ENCODE measurements around the gene CCBE1.

- RAMPAGE, long total RNA = no peak
- RRBS = no CpG with 5 or more reads among the region's 5 CpGs
PRO-cap:
- standard = no peak
- CoPRO, capped RNA only, 2 experiments = no peak in any of the 2 experiments
- CoPRO, capped and uncapped RNA, 2 experiments = no peak in any of the 2 experiments
- CoPRO, uncapped RNA only, 2 experiments = no peak in any of the 2 experiments
CAGE:
- cytosol, long polyA plus RNA = no peak
- long polyA plus RNA = no peak
- nucleolus, long total RNA = no peak
- nucleus, long polyA plus RNA = no peak
Observed at GRCh38 chr18:58674287-58674877, 3.1 kb downstream of the MALT1 start.

DNA sequence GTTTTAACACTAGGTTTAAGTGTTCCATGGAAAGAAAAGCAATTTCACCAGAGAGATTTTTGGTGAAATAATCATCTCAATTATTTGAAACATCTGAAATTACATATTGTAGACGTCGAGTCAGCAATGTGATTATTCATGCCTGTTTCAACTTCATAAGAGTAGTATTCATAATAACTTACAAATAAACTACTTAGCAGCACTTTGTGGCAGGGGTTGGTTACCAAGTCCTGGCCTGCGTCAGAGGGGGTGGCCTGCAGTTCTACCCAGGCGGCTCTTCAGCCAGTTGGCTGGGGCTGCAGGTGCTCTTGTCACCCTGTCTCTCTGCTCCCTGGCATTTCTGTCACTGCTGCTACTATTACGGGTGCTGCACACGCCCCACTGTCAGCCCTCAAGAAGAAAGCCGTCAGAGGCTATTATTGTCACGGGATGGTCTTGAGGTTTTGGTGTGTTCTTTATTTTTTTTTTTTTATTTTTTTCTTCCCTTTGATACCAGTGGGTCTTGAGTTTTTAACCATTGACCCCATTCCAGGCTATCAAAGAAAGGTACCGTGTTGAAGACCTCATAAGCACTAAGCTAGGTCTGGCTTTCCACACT, 50.5 kb downstream of the MALT1 start:
- RAMPAGE, long total RNA = no peak
- RRBS = no CpG with 5 or more reads among the region's 9 CpGs
PRO-cap:
- standard = no peak
- CoPRO, capped RNA only, 2 experiments = no peak in any of the 2 experiments
- CoPRO, capped and uncapped RNA, 2 experiments = no peak in any of the 2 experiments
- CoPRO, uncapped RNA only, 2 experiments = no peak in any of the 2 experiments
CAGE:
- cytosol, long polyA plus RNA = no peak
- long polyA plus RNA = no peak
- nucleolus, long total RNA = no peak
- nucleus, long polyA plus RNA = no peak

DNA sequence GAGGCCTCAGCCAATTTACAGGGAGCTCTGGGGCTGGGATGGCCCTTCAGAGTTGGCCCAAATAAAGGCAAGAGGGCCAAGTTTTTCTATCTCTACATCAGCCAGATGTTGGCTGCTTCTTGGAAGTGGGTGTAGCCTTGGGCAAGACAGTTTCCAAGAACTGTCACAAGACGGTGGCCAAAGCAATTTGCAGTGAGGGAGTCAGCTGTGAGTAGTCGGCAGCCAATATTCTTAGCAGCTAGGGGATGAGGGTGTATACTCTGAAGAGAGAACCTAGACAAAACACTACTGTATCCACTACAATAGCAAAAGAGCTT, 5.6 kb upstream of the ZNF532 start:
- RAMPAGE, long total RNA = no peak
- RRBS = no CpG with 5 or more reads among the region's 2 CpGs
PRO-cap:
- standard = no peak
- CoPRO, capped RNA only, 2 experiments = no peak in any of the 2 experiments
- CoPRO, capped and uncapped RNA, 2 experiments = no peak in any of the 2 experiments
- CoPRO, uncapped RNA only, 2 experiments = no peak in any of the 2 experiments
CAGE:
- cytosol, long polyA plus RNA = no peak
- long polyA plus RNA = no peak
- nucleolus, long total RNA = no peak
- nucleus, long polyA plus RNA = no peak

- RAMPAGE, long total RNA = no peak
- RRBS = no CpG with 5 or more reads among the region's 12 CpGs
PRO-cap:
- standard = no peak
- CoPRO, capped RNA only, 2 experiments = no peak in any of the 2 experiments
- CoPRO, capped and uncapped RNA, 2 experiments = no peak in any of the 2 experiments
- CoPRO, uncapped RNA only, 2 experiments = no peak in any of the 2 experiments
CAGE:
- cytosol, long polyA plus RNA = no peak
- long polyA plus RNA = no peak
- nucleolus, long total RNA = no peak
- nucleus, long polyA plus RNA = no peak
Observed at GRCh38 chr18:58862067-58862769, 2.5 kb upstream of the ZNF532 start.

GRCh38 chr18:58864289-58864569, 448 bp upstream of the ZNF532 start:
- RAMPAGE, long total RNA = no peak
- RRBS = no CpG with 5 or more reads among the region's 7 CpGs
PRO-cap:
- standard = no peak
- CoPRO, capped RNA only, 2 experiments = no peak in any of the 2 experiments
- CoPRO, capped and uncapped RNA, 2 experiments = no peak in any of the 2 experiments
- CoPRO, uncapped RNA only, 2 experiments = no peak in any of the 2 experiments
CAGE:
- cytosol, long polyA plus RNA = no peak
- long polyA plus RNA = no peak
- nucleolus, long total RNA = no peak
- nucleus, long polyA plus RNA = no peak

DNA sequence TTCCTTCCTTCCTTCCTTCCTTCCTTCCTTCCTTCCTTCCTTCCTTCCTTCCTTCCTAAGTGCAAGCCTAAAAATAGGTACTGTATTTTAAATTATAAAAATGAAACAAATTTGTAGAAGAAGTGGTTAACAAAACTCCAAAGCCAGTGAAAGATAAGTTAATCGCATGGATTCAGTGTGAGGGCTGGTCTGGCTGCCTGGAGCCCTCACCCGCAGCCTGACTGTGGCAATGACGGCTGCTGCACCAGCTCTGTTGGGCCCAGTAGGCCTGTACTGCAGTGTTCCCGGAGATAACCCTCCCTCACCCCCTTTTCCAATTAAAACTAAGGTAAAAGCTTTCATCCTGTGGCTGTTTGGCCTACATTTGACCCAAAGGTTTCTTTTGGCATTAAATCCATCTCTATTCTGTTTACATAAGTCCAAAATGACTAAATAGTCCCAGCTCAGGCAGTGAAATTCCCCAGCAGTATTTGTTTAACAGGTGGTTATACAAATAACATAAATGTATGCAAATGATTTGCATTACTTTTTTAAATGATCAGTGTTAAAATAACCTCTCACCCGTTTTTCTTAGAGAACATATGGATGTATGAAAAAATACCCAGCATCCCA, 77.8 kb downstream of the ZNF532 start:
- RAMPAGE, long total RNA = no peak
- RRBS = no CpG with 5 or more reads among the region's 5 CpGs
PRO-cap:
- standard = no peak
- CoPRO, capped RNA only, 2 experiments = no peak in any of the 2 experiments
- CoPRO, capped and uncapped RNA, 2 experiments = no peak in any of the 2 experiments
- CoPRO, uncapped RNA only, 2 experiments = no peak in any of the 2 experiments
CAGE:
- cytosol, long polyA plus RNA = no peak
- long polyA plus RNA = no peak
- nucleolus, long total RNA = no peak
- nucleus, long polyA plus RNA = no peak

GRCh38 chr18:59063195-59063859, 76.4 kb upstream of the SEC11C start:
- RAMPAGE, long total RNA = no peak
- RRBS = no CpG with 5 or more reads among the region's 8 CpGs
PRO-cap:
- standard = no peak
- CoPRO, capped RNA only, 2 experiments = no peak in any of the 2 experiments
- CoPRO, capped and uncapped RNA, 2 experiments = no peak in any of the 2 experiments
- CoPRO, uncapped RNA only, 2 experiments = no peak in any of the 2 experiments
CAGE:
- cytosol, long polyA plus RNA = no peak
- long polyA plus RNA = no peak
- nucleolus, long total RNA = no peak
- nucleus, long polyA plus RNA = no peak

- RAMPAGE, long total RNA = no peak
- RRBS = no CpG with 5 or more reads among the region's 9 CpGs
PRO-cap:
- standard = no peak
- CoPRO, capped RNA only, 2 experiments = no peak in any of the 2 experiments
- CoPRO, capped and uncapped RNA, 2 experiments = no peak in any of the 2 experiments
- CoPRO, uncapped RNA only, 2 experiments = no peak in any of the 2 experiments
CAGE:
- cytosol, long polyA plus RNA = no peak
- long polyA plus RNA = no peak
- nucleolus, long total RNA = no peak
- nucleus, long polyA plus RNA = no peak
Observed at GRCh38 chr18:59140459-59140965, 828 bp downstream of the SEC11C start.

GRCh38 chr18:59409214-59409822, 50.3 kb upstream of the LMAN1 start:
- RAMPAGE, long total RNA = no peak
- RRBS = no CpG with 5 or more reads among the region's 28 CpGs
PRO-cap:
- standard = no peak
- CoPRO, capped RNA only, 2 experiments = no peak in any of the 2 experiments
- CoPRO, capped and uncapped RNA, 2 experiments = no peak in any of the 2 experiments
- CoPRO, uncapped RNA only, 2 experiments = no peak in any of the 2 experiments
CAGE:
- cytosol, long polyA plus RNA = no peak
- long polyA plus RNA = no peak
- nucleolus, long total RNA = no peak
- nucleus, long polyA plus RNA = no peak

GRCh38 chr18:59697192-59697570, at the start of gene CCBE1:
TSS of gene CCBE1 (minus strand) at chr18:59697423.
- RAMPAGE, long total RNA = no peak
- RRBS = 25% methylated on average over 19 of the region's 29 CpGs
PRO-cap:
- standard = no peak
- CoPRO, capped RNA only, 2 experiments = no peak in any of the 2 experiments
- CoPRO, capped and uncapped RNA, 2 experiments = no peak in any of the 2 experiments
- CoPRO, uncapped RNA only, 2 experiments = no peak in any of the 2 experiments
CAGE:
- cytosol, long polyA plus RNA = no peak
- long polyA plus RNA = no peak
- nucleolus, long total RNA = no peak
- nucleus, long polyA plus RNA = no peak

- RAMPAGE, long total RNA = no peak
- RRBS = no CpG with 5 or more reads among the region's 4 CpGs
PRO-cap:
- standard = no peak
- CoPRO, capped RNA only, 2 experiments = no peak in any of the 2 experiments
- CoPRO, capped and uncapped RNA, 2 experiments = no peak in any of the 2 experiments
- CoPRO, uncapped RNA only, 2 experiments = no peak in any of the 2 experiments
CAGE:
- cytosol, long polyA plus RNA = no peak
- long polyA plus RNA = no peak
- nucleolus, long total RNA = no peak
- nucleus, long polyA plus RNA = no peak
Observed at GRCh38 chr18:61732879-61733258, 159.9 kb downstream of the RNF152 start.

GRCh38 chr18:61735418-61735779, 157.4 kb downstream of the RNF152 start:
- RAMPAGE, long total RNA = no peak
- RRBS = no CpG with 5 or more reads among the region's 3 CpGs
PRO-cap:
- standard = no peak
- CoPRO, capped RNA only, 2 experiments = no peak in any of the 2 experiments
- CoPRO, capped and uncapped RNA, 2 experiments = no peak in any of the 2 experiments
- CoPRO, uncapped RNA only, 2 experiments = no peak in any of the 2 experiments
CAGE:
- cytosol, long polyA plus RNA = no peak
- long polyA plus RNA = no peak
- nucleolus, long total RNA = no peak
- nucleus, long polyA plus RNA = no peak

DNA sequence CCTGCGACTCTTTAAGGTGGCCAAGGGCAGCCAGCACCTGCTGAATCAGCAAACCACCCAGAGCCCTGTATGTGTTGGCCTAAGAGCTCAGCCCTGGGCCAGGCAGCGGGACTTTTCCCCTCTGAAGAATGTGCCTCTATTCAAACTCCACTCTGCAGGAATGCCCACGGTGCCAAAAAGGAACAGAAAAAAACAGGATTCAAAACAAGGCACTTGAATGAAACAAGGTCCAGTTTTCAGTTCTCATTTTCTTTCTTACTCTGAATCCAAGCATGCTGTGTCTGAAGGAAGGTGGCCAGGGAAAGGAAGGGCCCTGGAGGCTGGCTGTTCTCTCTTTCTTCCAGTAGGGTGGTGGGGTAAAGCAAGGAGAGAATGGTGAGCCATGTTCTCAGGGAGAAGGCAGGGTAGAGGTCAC, 150.1 kb downstream of the RNF152 start:
- RAMPAGE, long total RNA = no peak
- RRBS = no CpG with 5 or more reads among the region's 3 CpGs
PRO-cap:
- standard = no peak
- CoPRO, capped RNA only, 2 experiments = no peak in any of the 2 experiments
- CoPRO, capped and uncapped RNA, 2 experiments = no peak in any of the 2 experiments
- CoPRO, uncapped RNA only, 2 experiments = no peak in any of the 2 experiments
CAGE:
- cytosol, long polyA plus RNA = no peak
- long polyA plus RNA = no peak
- nucleolus, long total RNA = no peak
- nucleus, long polyA plus RNA = no peak

DNA sequence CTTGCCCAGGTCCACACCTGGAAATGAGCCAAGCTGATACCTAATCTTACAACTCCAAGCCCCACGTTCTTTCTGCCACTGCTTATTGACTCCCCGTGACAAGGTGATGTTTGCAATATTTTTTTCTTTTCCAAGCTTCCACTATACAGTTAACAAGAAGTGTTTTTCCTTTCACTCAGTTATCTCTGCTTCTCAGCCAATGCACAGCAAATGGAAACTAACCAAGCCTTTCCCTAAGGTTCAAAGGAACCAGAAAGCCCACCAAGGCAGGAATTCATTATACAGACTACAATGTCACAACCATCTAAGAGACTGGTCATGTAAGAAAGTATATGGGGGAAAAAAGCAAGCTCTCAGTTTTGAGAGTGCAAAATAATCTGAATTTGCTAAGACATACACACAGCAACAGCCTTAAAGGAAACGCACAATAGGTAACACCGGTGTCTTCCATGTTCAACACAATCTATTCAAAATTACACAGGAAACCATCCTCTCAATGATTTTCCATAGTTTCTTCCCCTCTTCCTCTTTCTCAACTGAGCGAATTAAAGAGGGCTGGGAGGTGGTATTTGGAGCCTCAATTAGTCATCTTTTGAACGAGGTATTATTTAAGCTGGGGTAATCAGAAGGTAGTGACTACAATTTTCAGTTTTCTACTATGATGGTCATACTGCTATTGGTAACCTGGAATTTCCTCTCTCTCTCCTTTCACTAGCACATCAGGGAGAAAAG, 38.6 kb downstream of the RNF152 start:
- RAMPAGE, long total RNA = no peak
- RRBS = no CpG with 5 or more reads among the region's 6 CpGs
PRO-cap:
- standard = no peak
- CoPRO, capped RNA only, 2 experiments = no peak in any of the 2 experiments
- CoPRO, capped and uncapped RNA, 2 experiments = no peak in any of the 2 experiments
- CoPRO, uncapped RNA only, 2 experiments = no peak in any of the 2 experiments
CAGE:
- cytosol, long polyA plus RNA = no peak
- long polyA plus RNA = no peak
- nucleolus, long total RNA = no peak
- nucleus, long polyA plus RNA = no peak

- RAMPAGE, long total RNA = no peak
- RRBS = no CpG with 5 or more reads among the region's 15 CpGs
PRO-cap:
- standard = no peak
- CoPRO, capped RNA only, 2 experiments = no peak in any of the 2 experiments
- CoPRO, capped and uncapped RNA, 2 experiments = no peak in any of the 2 experiments
- CoPRO, uncapped RNA only, 2 experiments = no peak in any of the 2 experiments
CAGE:
- cytosol, long polyA plus RNA = no peak
- long polyA plus RNA = no peak
- nucleolus, long total RNA = no peak
- nucleus, long polyA plus RNA = no peak
Observed at GRCh38 chr18:61869864-61871131, 22.5 kb downstream of the RNF152 start.

- RAMPAGE, long total RNA = no peak
PRO-cap:
- standard = no peak
- CoPRO, capped RNA only, 2 experiments = no peak in any of the 2 experiments
- CoPRO, capped and uncapped RNA, 2 experiments = no peak in any of the 2 experiments
- CoPRO, uncapped RNA only, 2 experiments = no peak in any of the 2 experiments
CAGE:
- cytosol, long polyA plus RNA = no peak
- long polyA plus RNA = no peak
- nucleolus, long total RNA = no peak
- nucleus, long polyA plus RNA = no peak
Observed at GRCh38 chr18:62089205-62089653, 97.6 kb downstream of the PIGN start.

- RAMPAGE, long total RNA = no peak
- RRBS = no CpG with 5 or more reads among the region's 2 CpGs
PRO-cap:
- standard = no peak
- CoPRO, capped RNA only, 2 experiments = no peak in any of the 2 experiments
- CoPRO, capped and uncapped RNA, 2 experiments = no peak in any of the 2 experiments
- CoPRO, uncapped RNA only, 2 experiments = no peak in any of the 2 experiments
CAGE:
- cytosol, long polyA plus RNA = no peak
- long polyA plus RNA = no peak
- nucleolus, long total RNA = no peak
- nucleus, long polyA plus RNA = no peak
Observed at GRCh38 chr18:62420048-62420484, 95.0 kb downstream of the TNFRSF11A start.

GRCh38 chr18:62438440-62438781, 84.4 kb upstream of the ZCCHC2 start:
- RAMPAGE, long total RNA = no peak
- RRBS = no CpG with 5 or more reads among the region's 12 CpGs
PRO-cap:
- standard = no peak
- CoPRO, capped RNA only, 2 experiments = no peak in any of the 2 experiments
- CoPRO, capped and uncapped RNA, 2 experiments = no peak in any of the 2 experiments
- CoPRO, uncapped RNA only, 2 experiments = no peak in any of the 2 experiments
CAGE:
- cytosol, long polyA plus RNA = no peak
- long polyA plus RNA = no peak
- nucleolus, long total RNA = no peak
- nucleus, long polyA plus RNA = no peak

- RAMPAGE, long total RNA = no peak
- RRBS = no CpG with 5 or more reads among the region's 8 CpGs
PRO-cap:
- standard = no peak
- CoPRO, capped RNA only, 2 experiments = no peak in any of the 2 experiments
- CoPRO, capped and uncapped RNA, 2 experiments = no peak in any of the 2 experiments
- CoPRO, uncapped RNA only, 2 experiments = no peak in any of the 2 experiments
CAGE:
- cytosol, long polyA plus RNA = no peak
- long polyA plus RNA = no peak
- nucleolus, long total RNA = no peak
- nucleus, long polyA plus RNA = no peak
Observed at GRCh38 chr18:62544647-62545560, 22.1 kb downstream of the ZCCHC2 start.